Placental pericyte (primary cell): ENCODE measurements around a stretch of chr14.

DNA sequence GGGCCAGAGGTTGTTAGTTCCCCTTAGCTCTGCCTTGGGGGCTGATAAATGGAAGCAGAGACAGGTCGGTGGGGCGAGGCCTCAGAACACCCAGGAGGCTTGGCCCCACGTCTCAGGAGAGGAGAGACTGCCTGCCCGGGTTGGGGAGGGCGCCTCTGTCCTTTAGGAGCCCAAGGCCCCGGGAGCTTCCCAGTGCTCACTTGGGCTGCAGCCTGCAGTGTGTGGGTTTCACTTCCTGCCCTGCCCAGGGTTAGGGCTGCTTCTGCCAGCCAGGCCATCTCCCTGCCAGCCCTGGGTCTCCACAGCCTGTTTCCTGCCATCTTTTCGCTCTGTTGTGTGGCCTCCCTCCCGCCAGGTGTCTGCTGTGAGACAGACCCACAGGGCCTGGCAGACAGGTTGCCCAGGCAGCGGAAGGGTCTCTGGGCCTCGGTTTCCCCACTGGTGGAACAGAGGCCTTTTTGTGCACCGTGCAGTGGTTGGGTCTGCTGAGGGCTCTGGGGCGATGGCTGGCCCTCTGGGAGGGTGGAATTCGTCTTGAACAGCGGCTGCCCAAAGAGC is 8.1 kb upstream of the TEX22 start:
- CAGE, long polyA plus RNA: no peak

- CAGE, long polyA plus RNA: no peak
Observed at GRCh38 chr14:105418974-105419639, 520 bp upstream of the MTA1 start.

DNA sequence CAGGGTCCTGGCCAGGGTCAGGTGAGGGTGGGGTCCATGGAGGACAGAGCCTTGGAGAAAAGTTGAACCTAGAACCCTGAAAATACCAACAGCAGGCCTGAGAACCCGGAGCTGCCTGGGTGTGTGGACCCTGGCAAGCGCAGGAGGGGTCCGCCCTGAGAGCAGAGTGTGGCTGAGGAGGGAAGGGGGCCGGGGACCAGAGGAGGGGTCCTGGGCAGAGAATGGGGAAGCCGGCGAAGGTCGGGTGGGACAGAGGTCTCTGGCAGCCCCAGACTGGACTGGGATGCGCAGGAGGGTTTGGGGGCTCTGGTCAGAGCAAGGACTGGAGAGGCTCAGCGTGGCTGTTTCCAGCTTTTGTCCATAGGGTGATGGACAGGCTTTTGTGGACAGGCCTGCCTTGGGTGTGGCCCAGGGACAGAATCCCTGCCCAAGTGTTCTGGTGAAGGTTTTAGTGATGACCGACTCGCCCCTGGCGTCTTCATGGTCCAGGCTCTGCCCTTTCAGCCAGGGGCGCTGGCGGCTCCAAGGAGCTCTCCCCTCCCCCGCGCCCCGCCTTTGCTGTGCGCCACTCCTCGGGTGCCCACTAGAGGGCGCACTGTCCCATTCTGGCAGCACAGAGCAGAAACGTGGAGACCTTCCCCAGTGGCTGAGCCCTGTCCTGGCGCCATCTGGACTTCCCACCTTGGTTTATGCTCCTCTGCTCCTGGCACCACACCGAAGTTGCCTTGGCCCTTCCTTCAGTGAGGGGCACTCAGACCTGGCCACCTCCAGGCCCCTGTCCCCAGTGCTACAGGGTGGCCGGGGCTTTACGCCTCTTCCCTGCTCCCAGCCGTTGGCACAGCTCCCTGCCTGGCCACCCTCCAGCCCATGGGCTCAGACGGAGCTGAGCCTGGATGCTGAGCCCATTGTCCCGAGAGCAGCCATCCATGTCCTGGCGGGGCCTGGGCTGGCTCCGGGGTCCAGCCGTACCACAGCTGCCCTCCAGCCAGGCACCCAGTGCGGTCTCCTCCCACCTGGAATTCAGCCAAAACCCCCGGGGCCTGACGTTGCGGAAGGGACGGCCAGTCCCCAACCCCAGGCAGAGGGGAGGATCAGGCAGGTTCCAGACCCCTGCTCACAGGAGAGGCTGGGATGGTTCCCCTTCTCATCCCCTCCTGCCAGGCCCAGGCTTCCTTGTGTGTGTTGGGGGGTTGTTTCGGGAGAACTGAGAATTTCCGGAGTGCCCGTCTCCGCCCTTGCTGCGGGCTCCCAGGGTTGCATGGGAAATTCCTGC is 5.8 kb upstream of the CRIP1 start:
- CAGE, long polyA plus RNA: no peak

DNA sequence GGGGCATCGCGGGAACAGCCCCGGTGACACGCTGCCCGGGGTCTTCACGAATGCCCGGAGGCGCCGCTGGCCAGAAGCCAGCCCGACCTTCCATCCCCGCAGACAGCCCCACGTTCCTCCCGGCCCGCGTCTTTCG is 826 bp upstream of the TEDC1 start:
- CAGE, long polyA plus RNA: no peak

GRCh38 chr14:105491421-105491859 is 394 bp downstream of the TEDC1 start:
- CAGE, long polyA plus RNA: no peak

DNA sequence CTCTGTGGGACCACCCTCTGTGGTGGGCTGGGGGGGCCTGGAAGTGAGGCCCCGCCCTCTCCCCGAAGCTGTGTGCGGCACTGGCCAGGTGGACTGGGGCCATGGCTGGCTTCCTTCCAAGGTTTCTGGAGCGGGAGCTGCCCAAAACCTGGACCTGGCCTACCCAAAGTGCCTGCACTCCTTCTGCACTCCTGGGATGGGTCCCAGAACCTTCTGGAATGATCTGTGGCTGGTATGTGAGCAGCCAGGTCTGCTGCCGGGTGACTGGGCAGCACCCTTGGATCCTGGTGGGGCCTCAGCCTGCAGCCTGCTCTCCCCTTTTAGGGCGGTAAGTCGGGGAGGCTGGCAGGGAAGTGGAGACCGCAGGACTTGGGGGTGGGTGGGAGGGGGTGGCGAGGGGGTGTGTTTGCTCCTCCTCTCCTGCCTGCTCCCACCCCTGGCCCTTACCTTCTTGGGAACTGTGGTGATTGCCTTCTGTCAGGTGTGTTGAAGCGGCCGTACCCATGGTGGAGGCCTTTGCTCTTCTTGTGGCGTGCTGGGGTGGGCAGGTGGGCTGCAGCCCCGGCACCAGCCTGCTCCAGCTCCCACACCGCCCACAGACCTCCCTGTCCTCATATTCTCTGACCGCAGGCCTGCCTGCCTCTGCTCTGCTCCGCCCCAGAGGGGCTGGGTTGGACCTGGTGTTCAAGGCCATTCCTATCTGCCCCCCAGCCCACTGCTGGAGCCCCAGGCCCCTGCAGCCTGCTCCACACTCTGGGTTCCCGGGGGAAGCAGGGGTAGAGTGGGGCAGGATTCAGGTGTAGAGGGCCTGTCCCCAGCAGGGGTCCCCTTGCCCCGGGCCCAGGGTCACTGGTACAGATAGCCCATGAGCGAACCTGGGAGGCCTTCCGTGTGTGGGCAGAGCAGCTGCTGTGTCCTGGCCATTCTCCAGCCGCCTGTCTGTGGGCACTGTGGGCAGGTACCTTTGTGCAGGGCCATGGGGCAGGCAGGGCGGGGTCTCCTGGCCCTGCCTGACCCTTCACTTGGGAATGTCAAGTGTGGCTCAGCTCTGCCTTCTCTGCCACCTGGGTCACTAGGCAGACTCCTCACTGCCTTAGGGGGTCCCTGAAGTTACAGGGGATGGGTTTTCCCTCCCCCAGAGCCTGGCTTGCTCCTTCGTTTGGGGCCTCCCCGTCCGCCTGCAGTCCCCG is 5.1 kb downstream of the TEDC1 start:
- CAGE, long polyA plus RNA: no peak

DNA sequence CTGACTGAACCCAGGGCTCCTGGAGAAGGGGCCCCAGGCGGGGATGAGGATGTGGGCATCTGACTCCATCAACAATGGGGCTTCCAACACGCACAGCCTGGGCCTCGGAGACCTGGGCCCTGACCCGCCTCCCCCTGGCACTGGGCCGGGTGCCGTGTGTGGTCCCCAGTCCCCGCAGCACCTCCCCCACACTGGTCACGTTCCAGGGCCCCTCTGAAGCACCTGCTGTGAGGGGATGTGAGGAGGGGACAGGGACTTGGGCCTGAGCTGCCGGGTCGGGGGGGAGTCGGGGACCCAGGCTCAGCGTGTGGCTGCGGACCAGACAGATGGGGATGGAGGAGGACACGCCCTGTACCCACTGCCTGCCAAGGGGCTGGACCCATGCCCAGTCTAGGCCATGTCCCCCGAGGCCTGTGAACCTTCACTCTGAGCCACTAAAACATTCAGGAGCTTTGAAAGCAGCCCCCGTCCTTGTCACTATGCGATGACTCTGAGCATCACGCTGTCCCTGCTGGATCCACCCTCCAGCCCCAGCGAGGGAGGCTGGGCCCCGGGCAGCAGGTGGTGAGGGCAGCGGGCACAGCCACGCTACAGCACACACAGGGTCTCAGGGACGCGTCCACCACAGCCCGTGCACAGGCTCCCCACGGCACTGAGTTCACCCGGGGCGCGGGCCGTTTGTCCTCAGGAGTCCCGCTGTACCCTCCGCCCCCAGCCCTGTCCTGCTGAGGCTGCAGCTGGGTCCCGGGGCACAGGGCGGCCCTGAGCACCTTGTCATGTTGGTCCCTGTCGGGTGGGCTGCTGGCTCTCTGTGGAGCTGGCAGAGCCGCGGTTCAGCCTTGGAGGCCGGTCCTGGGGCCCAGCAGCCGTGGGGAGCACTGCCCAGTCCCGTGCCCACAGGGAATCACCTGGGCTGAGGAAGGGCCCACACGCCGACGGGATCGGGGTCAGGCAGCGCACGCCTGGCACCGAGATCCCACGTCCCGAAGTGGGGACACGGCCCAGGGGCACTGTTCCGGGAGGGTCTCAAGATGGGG is 46.0 kb downstream of the TMEM121 start:
- CAGE, long polyA plus RNA: no peak

- CAGE, long polyA plus RNA: no peak
Observed at GRCh38 chr14:105586075-105586749, 59.8 kb downstream of the TMEM121 start.

- CAGE, long polyA plus RNA: no peak
Observed at GRCh38 chr14:105706251-105706997, 180.0 kb downstream of the TMEM121 start.

- CAGE, long polyA plus RNA: no peak
Observed at GRCh38 chr14:105707721-105708775, 181.7 kb downstream of the TMEM121 start.

GRCh38 chr14:105860422-105861635 is 334.4 kb downstream of the TMEM121 start:
- CAGE, long polyA plus RNA: no peak

DNA sequence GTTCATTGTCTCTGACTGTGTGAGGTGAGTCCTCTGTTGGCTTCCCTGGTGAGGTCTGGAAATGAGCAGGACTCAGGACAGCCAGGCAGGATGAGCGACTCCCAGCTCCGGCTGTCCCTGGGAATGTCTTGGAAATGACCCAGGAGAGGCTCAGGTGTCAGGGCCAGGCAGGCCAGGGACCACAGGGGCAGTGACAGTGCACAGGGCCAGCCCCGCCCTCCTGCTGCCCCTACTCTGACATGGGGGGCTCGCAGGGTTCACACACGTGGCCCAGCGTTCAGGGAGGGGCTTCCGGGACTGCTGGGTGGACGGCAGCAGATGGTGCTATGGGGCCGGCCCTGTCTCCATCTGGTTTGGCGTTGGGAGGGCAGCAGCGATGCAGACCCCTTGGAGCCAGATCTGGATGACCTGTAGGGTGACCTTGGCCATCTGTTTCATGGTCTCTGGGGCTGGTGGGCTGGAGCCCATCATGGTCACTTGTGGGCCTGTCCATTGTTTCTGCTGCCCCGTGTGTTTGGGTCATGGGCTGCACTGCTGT is 359.0 kb downstream of the TMEM121 start:
- CAGE, long polyA plus RNA: no peak

DNA sequence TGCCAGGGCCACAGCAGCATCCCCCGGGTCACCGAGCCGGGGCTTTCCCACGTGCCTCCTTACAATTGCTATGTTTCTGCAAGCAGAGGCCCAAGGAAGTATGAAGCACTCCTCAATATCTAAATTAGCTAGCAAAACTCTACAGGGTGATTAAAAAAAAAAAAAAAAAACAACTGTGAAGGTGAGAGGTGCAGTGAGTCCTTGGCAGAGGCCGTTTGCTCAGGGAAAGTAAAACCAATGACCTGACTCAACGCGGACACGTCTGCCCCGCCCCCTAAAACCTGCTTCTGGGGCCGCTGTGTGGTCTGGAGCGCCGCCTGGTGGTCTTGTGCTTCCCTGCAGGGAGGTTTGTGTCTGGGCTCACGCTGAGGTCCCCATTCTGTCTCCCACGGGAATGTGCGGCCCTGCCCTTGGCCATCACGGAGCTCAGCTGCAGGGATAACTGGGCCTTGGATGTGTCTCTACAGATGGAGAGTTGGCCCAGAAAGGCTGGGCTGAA is 418.5 kb downstream of the TMEM121 start:
- CAGE, long polyA plus RNA: no peak

DNA sequence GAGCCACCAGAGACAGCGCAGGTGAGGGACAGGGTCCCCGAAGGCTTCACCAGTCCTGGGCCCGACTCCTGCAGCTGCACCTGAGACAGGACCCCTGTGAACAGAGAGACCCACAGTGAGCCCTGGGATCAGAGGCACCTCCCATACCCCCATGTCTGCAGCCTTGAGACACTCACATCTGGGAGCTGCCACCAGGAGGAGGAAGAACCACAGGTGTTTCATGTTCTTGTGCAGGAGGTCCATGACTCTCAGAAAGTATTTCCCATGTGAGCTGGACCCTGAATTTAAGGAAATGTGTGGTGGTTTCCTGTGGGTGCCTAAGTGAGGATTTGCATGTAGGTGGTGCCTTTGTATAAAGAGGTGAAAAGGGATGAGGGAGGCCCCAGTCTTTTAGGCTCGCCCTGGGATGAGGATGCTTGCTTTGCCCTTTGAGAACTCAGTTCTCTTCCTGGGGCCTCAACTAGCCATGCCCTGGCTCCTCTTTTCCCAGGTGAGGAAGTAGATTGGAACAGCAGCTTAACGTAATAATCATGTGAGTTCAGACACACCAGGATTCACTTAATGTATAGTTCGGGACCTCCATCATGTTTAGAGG is 485.8 kb downstream of the TMEM121 start:
- CAGE, long polyA plus RNA: no peak

DNA sequence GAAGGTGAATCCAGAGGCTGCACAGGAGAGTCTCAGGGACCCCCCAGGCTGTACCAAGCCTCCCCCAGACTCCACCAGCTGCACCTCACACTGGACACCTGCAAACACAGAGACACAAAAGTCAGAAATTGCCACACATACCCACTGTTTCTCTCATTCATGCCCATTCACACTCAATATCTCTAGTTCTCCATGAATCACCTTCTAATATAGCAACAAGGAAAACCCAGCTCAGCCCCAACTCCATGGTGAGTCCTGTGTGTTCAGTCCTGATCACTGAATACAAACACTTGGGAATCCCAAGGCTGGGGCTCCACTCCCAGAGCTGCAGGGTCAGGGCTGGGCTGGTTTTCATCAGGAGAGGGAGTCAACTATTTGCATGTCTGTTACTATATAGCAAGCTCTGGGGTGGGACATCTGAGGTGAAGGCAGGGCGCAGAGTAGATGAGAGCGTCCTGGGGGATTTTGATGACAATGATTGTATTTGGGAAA is 603.4 kb downstream of the TMEM121 start:
- CAGE, long polyA plus RNA: no peak

- CAGE, long polyA plus RNA: no peak
Observed at GRCh38 chr14:106174063-106174519, 647.7 kb downstream of the TMEM121 start.

GRCh38 chr14:106235371-106235804 is 709.0 kb downstream of the TMEM121 start:
- CAGE, long polyA plus RNA: no peak

GRCh38 chr14:106276920-106277409 is 750.6 kb downstream of the TMEM121 start:
- CAGE, long polyA plus RNA: no peak

GRCh38 chr14:106334838-106335739 is 808.7 kb downstream of the TMEM121 start:
- CAGE, long polyA plus RNA: no peak

GRCh38 chr14:106349578-106350079 is 823.2 kb downstream of the TMEM121 start:
- CAGE, long polyA plus RNA: no peak